ENCODE measurements around a stretch of chr14.

DNA sequence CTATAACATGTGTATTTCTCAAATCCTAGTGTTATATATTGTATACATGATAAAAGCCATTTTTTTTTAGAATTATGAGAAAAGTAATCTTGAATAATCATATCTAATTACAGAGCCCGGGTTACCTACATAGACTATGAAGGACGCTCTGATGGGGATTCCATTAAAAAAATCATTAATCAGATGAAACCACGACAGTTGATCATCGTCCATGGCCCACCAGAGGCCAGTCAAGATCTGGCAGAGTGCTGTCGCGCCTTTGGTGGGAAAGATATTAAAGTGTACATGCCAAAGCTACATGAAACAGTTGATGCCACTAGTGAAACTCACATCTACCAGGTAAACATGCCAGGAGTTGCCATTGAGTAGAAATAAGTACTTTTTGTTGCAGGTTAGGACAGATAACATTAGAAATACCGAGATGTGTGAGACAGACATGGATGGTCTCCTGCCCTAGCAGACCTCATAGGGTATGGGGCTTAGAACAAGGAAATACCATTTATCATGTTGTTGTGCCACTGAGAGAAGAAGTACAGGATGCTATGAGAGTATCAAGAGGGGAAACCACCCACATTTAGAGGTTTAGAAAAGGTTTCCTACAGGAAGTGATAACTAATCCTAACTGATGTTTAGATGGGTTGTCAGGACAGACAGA, 35.9 kb downstream of the CPSF2 start:
- RRBS = no CpG with 5 or more reads among the region's 7 CpGs
CAGE:
- cytosol, long polyA plus RNA = no peak
- long polyA plus RNA = no peak
- nucleus, long polyA plus RNA = no peak

DNA sequence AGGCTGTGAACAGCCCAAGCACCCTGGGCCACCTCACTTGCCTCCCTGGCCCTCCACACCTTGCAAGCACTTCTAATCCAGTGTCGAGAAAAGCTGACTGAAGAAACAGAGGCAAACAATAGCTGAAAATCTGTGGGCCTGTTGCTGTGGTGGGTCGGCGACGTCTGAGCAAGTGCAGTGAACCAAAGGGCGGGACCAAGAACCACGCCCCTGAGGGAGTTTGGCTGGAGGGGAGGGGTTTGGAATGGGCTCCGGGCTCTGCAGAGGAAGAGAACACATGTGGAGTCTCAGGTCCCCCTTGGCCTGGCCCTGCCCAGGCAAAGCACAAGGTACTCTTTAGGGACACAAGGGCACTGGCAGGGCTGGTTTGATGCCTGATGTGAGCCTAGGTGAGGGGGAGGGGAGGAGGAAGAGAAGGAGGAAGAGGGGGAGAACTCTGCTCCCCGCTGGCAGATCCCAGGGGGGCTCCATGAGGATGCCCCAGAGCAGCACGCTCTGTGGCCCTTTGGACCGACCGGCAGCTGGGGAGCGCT, 85.3 kb downstream of the CPSF2 start:
- RRBS = 9% methylated on average over 1 of the region's 12 CpGs
CAGE:
- cytosol, long polyA plus RNA = no peak
- long polyA plus RNA = no peak
- nucleus, long polyA plus RNA = no peak

- RRBS = no CpG with 5 or more reads among the region's 1 CpG
CAGE:
- cytosol, long polyA plus RNA = no peak
- long polyA plus RNA = no peak
- nucleus, long polyA plus RNA = no peak
These were observed 41.7 kb upstream of the RIN3 start for GRCh38 chr14:92471908-92472339.

- RRBS = no CpG with 5 or more reads among the region's 10 CpGs
CAGE:
- cytosol, long polyA plus RNA = no peak
- long polyA plus RNA = no peak
- nucleus, long polyA plus RNA = no peak
These were observed 25.8 kb upstream of the RIN3 start for GRCh38 chr14:92487687-92488279.

- RRBS = no CpG with 5 or more reads among the region's 13 CpGs
CAGE:
- cytosol, long polyA plus RNA = no peak
- long polyA plus RNA = no peak
- nucleus, long polyA plus RNA = no peak
These were observed 14.1 kb downstream of the RIN3 start for GRCh38 chr14:92527716-92528068.

DNA sequence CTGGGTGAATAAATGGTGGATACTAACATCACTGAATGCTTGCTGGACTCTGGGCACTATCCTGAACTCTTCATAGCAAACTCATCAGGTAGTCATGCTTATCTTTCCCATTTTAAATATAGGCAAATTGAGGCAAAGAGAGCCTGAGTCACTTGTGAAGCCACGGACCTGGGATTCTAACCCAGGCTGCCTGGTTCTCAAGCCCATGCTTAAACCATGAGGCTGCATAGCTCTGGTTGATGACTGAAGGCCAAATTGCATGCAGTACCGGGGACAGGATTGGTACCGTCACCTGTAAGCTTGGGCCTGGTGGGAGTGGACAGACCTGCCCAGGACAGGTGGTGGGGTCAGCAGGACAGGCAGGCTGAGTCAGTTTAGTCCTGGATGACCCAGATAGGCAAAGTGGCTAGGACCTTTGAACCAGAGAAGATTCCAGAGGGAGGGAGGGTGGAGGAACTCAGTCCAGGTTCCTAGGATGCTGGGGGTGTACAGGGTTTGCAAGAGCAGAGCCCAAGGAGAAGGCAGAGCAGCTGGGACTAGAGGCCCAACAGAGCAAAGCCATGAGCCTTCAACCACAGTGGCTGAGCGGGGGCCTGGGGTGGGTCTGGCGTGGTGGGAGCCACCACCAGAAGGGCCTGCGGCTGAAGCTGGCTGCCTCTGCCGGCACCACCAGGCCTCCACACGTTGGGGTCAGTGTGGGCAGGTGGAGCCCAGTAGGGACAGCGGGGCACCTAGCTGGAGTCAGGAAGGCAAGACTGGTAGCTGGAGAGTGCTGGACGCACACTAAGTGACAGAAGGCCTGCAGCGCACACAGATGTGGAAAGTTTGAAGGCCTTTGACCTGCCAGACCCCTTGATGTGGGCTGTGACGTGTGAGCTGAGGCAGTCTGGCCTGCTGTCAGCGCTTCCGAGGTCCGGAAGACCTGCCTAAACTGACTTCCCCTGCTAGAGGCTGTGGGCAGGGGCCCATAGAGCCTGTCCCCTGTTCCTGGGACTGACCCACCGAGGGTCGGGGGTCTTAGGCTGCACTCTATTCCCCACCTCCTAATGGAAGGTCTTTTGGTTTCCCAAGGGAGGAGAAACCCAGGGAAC, 26.1 kb downstream of the RIN3 start:
- RRBS = no CpG with 5 or more reads among the region's 17 CpGs
CAGE:
- cytosol, long polyA plus RNA = no peak
- long polyA plus RNA = no peak
- nucleus, long polyA plus RNA = no peak

DNA sequence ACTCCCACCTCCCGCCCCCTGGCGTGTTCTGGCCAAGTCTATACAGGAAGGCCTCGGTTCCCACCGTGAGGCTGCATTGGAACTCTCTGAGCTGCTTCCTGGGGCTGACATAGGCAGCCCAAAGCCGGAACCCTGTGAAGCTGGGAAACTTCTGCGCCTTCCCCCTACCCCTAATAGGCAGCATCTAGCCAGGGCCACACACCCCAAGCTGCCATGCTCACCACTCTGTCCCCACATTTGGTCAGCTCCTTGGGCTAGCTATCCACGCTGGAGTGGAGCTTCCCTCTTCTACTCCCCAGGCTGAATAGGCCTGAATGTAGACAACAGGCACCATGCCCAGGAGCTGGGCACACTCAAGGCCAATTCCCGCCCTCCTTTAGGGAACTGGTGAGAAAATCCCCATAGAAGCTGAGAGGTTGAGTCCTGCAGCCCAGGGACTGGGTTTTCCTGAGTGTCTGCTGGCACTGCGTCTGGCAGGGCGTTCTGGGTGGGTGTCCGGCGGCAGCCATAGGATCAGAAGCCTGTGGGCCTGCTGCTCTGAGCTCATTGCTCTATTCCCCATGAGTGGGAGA, 35.8 kb downstream of the RIN3 start:
- RRBS = no CpG with 5 or more reads among the region's 12 CpGs
CAGE:
- cytosol, long polyA plus RNA = no peak
- long polyA plus RNA = no peak
- nucleus, long polyA plus RNA = no peak

- RRBS = no CpG with 5 or more reads among the region's 9 CpGs
CAGE:
- cytosol, long polyA plus RNA = no peak
- long polyA plus RNA = no peak
- nucleus, long polyA plus RNA = no peak
These were observed 46.9 kb downstream of the RIN3 start for GRCh38 chr14:92560450-92560821.

GRCh38 chr14:92586588-92587586, 73.3 kb downstream of the RIN3 start:
- RRBS = no CpG with 5 or more reads among the region's 9 CpGs
CAGE:
- cytosol, long polyA plus RNA = no peak
- long polyA plus RNA = no peak
- nucleus, long polyA plus RNA = no peak

DNA sequence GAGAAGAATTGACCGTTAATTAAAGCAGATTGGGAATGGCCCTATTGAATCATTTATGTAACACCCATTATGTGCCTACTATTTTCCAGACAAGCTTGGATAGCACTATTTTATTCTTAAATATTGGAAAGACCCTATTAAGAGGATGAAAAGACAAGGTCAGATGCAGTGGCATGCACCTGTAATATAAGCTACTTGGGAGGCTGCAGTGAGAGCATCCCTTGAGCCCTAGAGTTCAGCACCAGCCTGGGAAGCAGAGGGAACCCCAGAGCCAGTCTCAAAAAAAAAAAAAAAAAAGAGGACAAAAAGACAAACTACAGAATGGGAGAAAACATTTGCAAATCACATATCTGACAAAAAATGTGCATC, 92.3 kb downstream of the RIN3 start:
- RRBS = no CpG with 5 or more reads among the region's 1 CpG
CAGE:
- cytosol, long polyA plus RNA = no peak
- long polyA plus RNA = no peak
- nucleus, long polyA plus RNA = no peak

GRCh38 chr14:92651146-92651837, 97.1 kb downstream of the LGMN start:
- RRBS = no CpG with 5 or more reads among the region's 21 CpGs
CAGE:
- cytosol, long polyA plus RNA = no peak
- long polyA plus RNA = no peak
- nucleus, long polyA plus RNA = no peak

DNA sequence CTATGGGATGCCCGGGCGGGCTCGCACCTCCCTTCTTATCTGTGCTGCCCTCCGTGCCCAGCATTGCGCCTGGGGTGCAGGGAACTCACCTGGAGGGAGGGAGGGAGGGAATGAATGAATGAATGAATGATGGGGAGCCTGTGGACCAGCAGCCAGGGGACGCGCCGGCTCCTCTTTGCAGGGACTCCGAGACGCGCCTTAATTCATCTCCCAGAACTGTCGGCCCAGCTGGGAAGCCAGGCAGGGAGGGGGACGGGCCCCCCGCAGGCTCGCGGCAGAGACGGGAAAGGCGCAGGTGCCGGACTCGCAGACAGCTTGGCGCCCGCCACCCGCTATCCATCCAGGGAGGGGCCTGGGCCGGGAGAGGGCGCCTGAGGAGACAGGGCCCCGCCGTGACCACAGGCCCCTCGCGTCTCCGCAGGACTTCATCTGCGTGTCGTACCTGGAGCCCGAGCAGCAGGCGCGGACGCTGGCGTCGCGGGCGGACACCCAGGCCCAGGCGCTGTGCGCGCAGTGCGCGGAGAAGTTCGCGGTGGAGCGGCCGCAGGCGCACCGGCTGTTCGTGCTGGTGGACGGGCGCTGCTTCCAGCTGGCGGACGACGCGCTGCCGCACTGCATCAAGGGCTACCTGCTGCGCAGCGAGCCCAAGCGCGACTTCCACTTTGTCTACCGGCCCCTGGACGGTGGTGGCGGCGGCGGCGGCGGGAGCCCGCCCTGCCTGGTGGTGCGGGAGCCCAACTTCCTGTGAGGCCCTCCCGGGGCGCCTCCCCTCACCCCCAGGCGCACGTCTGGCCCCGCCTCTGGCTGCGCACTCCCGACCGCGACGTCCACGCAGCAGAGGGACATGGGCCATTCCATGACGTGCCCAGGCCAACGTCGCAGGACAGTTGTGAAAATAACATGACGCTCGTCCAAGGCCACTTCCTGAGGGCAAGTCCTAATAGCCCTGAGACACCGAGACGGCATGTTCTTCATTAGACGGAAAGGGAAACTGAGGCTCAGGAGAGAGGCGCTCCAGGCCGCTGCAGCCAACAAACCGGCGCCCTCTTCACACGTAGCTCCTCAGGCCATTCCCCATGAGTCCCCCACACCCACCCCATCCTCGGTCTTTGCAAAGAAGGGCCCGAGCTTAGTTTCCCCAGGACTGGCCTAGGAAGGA, 60.5 kb downstream of the LGMN start:
- RRBS = 63% methylated on average over 19 of the region's 98 CpGs
CAGE:
- cytosol, long polyA plus RNA = no peak
- long polyA plus RNA = no peak
- nucleus, long polyA plus RNA = no peak

GRCh38 chr14:92753220-92753742, 4.9 kb upstream of the LGMN start:
- RRBS = no CpG with 5 or more reads among the region's 6 CpGs
CAGE:
- cytosol, long polyA plus RNA = no peak
- long polyA plus RNA = no peak
- nucleus, long polyA plus RNA = no peak

DNA sequence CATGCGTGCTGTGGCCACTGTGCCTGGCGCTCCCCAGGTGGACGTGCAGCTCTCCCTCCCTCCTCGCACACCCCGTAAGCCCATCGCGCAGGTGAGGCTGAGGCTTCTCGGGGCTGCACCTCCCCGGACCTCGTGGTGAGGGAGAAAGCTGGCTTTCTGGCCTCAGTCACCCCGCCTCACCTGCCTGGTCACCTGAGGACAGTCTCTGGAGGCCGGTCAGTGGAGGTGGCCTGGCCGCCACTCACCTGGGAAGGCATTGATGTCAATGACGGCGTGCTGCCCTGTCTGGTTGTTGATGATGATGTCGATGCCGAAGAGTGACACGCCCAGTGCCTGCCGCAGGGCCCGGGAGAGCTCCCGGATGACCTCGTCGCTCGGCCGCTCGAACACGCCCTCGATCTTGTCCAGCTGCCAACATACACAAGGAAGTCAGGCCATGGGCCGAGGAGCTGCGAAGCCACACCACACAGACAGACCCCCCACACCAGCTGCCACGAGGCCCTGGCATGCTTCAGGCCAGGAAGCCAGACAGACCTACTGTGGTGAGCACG, 23.2 kb downstream of the CHGA start:
- RRBS = 97% methylated on average over 3 of the region's 32 CpGs
CAGE:
- cytosol, long polyA plus RNA = no peak
- long polyA plus RNA = no peak
- nucleus, long polyA plus RNA = no peak

GRCh38 chr14:92973292-92973646, 50.3 kb downstream of the CHGA start:
- RRBS = no CpG with 5 or more reads among the region's 6 CpGs
CAGE:
- cytosol, long polyA plus RNA = no peak
- long polyA plus RNA = no peak
- nucleus, long polyA plus RNA = no peak

- RRBS = 95% methylated on average over 7 of the region's 27 CpGs
CAGE:
- cytosol, long polyA plus RNA = no peak
- long polyA plus RNA = no peak
- nucleus, long polyA plus RNA = no peak
These were observed 94.5 kb downstream of the CHGA start for GRCh38 chr14:93017212-93018057.

GRCh38 chr14:93039417-93040125, 76.2 kb downstream of the ITPK1 start:
- RRBS = no CpG with 5 or more reads among the region's 11 CpGs
CAGE:
- cytosol, long polyA plus RNA = no peak
- long polyA plus RNA = no peak
- nucleus, long polyA plus RNA = no peak

DNA sequence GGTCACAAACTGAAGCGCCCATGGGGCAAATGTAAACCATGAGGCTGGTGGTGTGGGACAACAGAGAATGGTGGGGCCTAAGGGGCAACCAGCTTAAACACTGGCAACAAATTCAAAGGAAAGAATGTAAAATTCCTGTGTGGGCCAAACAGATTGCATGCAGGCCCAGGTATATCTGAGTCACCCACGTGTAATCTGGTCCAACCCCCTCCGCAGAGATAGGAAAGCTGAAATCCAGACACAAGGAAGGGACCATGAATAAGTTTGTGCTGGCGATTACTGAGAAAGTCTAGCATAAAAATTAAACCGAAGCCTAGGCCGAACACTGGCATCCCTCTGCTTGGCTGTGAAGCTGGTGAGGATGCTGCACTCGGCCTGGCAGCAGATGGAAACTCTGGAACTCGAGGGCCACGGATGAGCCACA, 71.6 kb downstream of the ITPK1 start:
- RRBS = no CpG with 5 or more reads among the region's 9 CpGs
CAGE:
- cytosol, long polyA plus RNA = no peak
- long polyA plus RNA = no peak
- nucleus, long polyA plus RNA = no peak

DNA sequence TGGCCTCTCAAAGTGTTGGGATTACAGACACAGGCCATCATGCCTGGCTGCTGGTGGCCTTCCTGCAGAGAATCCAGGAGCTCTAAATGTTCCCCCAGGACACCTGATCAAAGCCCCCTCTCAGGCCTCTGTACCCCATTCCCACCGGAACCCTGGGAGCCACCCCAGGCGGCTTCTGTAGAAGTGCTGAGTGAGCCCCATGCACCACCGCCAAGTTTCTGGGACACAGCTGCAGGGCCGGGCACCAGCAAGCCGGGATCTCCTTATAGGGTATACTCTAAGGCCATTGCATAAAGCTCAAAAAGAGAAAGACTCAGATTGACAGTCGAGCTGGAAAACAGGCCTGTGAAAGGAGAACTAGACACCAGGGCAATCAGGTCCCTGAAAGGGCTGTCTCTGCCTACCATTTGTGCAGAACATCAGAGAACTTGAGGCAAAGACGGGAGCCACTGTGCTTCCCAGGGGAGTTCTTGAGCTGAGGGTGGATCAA, 51.3 kb downstream of the ITPK1 start:
- RRBS = 95% methylated on average over 4 of the region's 7 CpGs
CAGE:
- cytosol, long polyA plus RNA = no peak
- long polyA plus RNA = no peak
- nucleus, long polyA plus RNA = no peak

GRCh38 chr14:93090901-93091542, 24.7 kb downstream of the ITPK1 start:
- RRBS = no CpG with 5 or more reads among the region's 8 CpGs
CAGE:
- cytosol, long polyA plus RNA = no peak
- long polyA plus RNA = no peak
- nucleus, long polyA plus RNA = no peak

All from SK-N-SH (cell line).